Breast epithelium (tissue), 2 donors: ENCODE measurements around a stretch of chr5.

DNA sequence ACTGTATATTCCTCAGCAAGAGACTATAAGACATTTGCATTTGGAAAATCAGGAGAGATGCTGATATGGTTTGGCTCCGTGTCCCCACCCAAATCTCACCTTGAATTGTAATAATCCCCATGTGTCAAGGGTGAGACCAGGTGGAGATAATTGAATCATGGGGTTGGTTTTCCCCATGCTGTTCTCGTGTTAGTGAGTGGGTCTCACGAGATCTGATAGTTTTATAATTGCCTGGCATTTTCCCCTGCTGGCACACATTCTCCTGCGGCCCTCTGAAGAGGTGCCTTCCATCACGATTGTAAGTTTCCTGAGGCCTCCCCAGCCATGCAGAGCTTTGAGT lies 28.5 kb upstream of the ANXA2R start:
- PRO-cap = no peak
- RAMPAGE, long total RNA, 2 experiments = no peak in any of the 2 experiments

- PRO-cap = no peak
- RAMPAGE, long total RNA, 2 experiments = no peak in any of the 2 experiments
Measured at GRCh38 chr5:43193362-43194158, 1.5 kb downstream of the NIM1K start.

GRCh38 chr5:43286260-43287291 lies 26.6 kb downstream of the HMGCS1 start:
- PRO-cap = no peak
- RAMPAGE, long total RNA, 2 experiments = no peak in any of the 2 experiments

DNA sequence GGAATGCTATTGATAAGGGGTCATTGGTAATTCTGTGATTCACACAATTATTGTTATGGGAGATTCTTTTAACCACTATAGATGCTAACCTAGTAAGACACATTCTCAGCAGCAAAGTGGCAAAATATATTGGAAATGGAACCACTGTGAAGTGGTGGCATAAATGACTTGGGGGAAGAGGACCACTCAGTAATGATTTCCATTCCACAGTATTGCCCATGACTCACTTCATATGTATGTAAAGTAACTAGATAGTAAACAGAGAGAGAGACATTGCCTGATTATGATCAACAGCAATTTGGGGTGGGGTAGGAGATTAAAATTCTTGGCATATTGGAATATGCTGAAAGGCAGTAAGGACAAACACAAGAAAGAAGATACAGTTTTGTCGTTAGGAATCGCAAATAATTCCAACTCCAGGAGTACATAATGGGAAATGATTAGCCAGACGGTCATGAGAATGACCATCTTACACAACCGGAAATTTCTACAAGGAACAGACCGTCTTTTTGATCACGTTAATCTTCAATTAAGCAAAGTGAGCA lies 1.5 kb upstream of the HMGCS1 start:
- PRO-cap = no peak
- RAMPAGE, long total RNA, 2 experiments = no peak in any of the 2 experiments

DNA sequence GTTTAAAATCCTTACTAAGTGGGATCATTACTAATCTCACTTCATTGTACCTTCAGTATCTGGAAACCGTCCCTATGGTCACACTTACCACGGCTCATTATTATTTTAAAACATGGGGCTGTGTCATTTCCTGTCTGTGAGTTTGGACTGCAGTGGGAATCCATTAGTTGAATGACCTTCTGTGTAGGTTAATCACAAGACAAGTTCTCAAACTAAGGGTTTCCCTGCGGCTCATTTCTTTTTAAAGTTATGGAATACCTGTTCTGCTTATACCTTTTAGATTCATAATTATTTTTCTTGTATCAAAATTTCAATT lies 1.1 kb upstream of the NNT start:
- PRO-cap = no peak
- RAMPAGE, long total RNA, 2 experiments = no peak in any of the 2 experiments

DNA sequence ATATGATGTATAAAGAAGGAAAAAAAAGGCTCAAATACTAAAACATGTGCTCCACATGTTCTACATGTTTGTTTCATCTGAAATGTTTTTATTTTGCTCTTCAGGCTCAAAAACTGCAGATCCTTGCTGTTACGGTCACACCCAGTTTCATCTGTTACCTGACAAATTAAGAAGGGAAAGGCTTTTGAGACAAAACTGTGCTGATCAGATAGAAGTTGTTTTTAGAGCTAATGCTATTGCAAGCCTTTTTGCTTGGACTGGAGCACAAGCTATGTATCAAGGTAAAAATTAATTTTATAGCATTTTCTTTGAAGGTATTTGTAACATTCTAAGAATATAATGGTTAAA lies 4.2 kb downstream of the MRPS30 start:
- PRO-cap = no peak
- RAMPAGE, long total RNA, 2 experiments = no peak in any of the 2 experiments

- PRO-cap = no peak
- RAMPAGE, long total RNA, 2 experiments = no peak in any of the 2 experiments
Measured at GRCh38 chr5:44814844-44815298, 6.1 kb downstream of the MRPS30 start.

DNA sequence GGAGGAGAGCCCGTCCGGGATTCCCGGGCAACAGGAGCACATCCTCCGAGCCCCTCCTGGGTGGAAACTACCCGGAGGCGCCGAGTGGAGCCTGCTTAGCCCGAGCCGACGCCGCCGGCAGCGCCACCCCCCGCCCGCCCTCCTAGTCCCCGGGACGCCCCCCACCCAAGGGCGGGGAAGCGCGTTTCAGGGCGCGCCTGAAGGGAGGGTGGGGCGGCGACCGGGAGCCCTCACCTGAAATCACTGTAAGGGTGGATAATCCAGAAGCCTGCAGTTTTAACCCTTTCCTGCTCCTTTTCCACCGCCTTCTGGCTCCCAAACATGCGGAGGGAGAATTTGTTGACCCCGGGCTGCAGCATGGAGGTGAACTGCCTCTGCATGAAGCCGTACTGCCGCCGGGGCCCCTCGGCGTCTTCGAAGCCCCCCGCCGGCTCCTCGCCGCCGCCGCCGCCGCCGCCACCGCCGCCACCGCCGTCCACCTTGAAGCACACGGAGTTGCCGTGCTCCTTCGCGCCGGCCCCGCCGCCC lies 681 bp downstream of the HCN1 start:
- PRO-cap = no peak
- RAMPAGE, long total RNA, 2 experiments = no peak in any of the 2 experiments

DNA sequence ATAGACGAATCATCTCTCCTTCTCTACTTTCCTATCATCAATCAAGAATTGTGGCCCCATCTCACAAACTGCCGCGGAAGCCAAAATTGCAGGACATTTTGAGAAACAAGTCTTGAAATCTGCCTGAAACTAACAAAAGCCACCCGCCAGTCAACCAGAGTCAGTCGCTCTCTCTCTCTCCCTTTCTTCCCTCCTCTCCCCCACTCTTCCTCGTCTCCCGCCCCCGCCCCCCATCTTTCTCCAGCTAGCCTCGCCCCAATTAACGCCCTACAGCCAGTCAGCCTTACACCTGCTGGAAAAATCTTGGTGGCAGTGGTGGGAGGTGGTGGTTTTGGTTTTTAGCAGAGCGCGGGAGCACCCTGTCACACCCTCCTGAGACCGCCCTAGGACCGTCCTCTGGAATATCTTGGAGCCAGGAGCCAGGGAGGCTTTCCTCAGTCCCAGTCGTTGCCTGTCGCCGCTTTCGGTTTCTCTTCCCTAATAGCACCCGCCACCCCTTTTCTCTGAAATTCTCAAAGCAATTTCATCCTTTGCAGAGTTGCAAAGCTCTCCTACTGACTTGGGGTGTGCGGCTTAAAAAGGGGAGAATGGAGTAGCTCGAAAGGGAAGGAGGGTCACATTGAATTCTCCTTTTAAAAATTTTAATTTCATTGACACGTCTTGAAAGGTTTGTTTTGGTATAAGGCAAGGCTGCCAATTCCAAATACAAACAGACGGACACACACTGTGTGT lies 301.1 kb downstream of the PARP8 start:
- PRO-cap = no peak
- RAMPAGE, long total RNA, 2 experiments = no peak in any of the 2 experiments

GRCh38 chr5:51383631-51384446 lies 591 bp downstream of the ISL1 start:
- PRO-cap = no peak
- RAMPAGE, long total RNA, 2 experiments = no peak in any of the 2 experiments

DNA sequence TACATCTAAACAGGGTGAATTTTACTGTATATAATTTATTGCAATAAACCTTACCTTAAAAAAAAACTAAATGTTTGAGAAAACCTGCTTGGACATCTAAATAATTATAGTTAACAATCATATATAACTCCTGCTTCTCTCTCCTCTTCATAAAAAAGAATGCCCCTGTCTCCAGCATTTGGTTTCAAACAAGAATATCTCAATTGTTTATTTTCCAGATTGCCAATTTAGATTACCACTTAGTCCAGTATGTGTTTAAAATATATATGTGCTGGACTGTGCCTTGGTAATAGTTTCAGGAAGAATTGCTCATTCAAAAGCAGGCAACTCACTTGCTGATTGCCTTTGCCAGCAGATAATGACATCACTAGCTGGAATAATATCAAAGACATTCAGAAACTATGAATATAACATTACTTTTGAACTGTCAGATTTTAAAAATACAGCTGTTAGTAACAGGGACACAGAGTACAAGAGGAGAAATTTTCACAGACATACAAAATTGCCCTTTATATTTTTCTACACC lies 96.1 kb upstream of the ITGA2 start:
- PRO-cap = no peak
- RAMPAGE, long total RNA, 2 experiments = no peak in any of the 2 experiments

- PRO-cap = no peak
- RAMPAGE, long total RNA, 2 experiments = no peak in any of the 2 experiments
Measured at GRCh38 chr5:53482777-53483914, 2.7 kb downstream of the FST start.

DNA sequence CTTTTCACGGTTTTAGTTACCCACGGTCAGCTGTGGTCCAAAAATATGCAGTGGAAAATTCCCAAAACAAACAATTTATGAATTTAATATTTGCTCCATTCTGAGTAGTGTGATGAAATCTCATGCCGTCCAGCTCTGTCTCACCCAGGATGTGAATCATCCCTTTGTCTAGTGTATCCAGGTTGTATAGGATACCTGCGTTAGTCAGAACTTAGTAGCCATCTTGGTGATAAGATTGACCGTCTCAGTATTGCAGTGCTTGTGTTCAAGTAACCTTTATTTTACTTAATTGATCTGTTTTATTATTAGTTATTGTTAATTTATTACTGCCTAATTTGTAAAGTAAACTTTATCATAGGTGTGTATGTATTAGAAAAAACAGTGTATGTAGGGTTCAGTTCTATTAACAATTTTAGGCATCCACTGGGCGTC lies 41.2 kb downstream of the NDUFS4 start:
- PRO-cap = no peak
- RAMPAGE, long total RNA, 2 experiments = no peak in any of the 2 experiments

GRCh38 chr5:54045291-54045505 lies 265.2 kb downstream of the ARL15 start:
- PRO-cap = no peak
- RAMPAGE, long total RNA, 2 experiments = no peak in any of the 2 experiments

- PRO-cap = no peak
- RAMPAGE, long total RNA, 2 experiments = no peak in any of the 2 experiments
Measured at GRCh38 chr5:54046419-54047028, 263.8 kb downstream of the ARL15 start.

- PRO-cap = no peak
- RAMPAGE, long total RNA, 2 experiments = no peak in any of the 2 experiments
Measured at GRCh38 chr5:54543145-54543639, 25.6 kb downstream of the SNX18 start.

GRCh38 chr5:54645967-54646655 lies 128.6 kb downstream of the SNX18 start:
- PRO-cap = no peak
- RAMPAGE, long total RNA, 2 experiments = no peak in any of the 2 experiments

DNA sequence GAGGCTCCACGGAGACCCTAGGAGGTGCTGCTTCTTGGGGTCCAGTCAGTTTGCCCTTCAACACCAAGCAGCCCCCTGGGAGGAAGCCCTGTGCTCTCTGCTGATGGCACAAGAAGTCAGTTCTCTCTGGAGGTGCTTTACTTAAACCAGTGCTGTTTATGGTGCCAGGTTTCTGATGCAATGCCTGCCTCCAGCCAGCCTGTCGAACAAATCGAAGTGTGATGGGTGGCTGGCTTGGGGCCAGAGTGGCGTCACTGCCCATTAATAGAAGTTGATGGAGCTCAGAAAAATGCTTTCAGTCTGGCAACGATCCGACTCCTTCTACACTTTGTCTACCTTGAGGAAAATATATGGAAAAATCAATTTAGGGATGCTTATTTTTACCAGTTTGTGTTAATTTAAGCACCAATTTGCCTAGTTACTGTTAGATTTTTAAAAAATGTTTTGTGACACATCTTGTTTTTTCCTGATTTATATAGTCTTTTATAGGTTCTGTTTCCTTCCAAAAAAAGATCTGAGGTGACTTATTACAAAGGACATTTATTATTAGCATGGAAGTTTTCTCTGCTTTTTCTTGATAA lies 134.2 kb downstream of the SNX18 start:
- PRO-cap = no peak
- RAMPAGE, long total RNA, 2 experiments = no peak in any of the 2 experiments

- PRO-cap = no peak
- RAMPAGE, long total RNA, 2 experiments = no peak in any of the 2 experiments
Measured at GRCh38 chr5:54702804-54703655, 185.5 kb downstream of the SNX18 start.

DNA sequence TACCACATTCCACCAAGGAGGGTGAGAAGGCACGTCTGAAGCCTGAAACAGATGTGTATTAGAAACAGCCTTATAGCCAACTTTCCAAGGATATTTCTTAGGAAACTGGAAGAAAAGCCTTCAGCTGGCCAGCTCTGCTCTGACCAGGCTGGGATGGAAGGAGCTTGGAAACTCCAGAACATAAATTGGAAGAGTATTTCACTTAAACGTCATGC lies 211.0 kb downstream of the ESM1 start:
- PRO-cap = no peak
- RAMPAGE, long total RNA, 2 experiments = no peak in any of the 2 experiments